ENCODE measurements around a stretch of chr11.

DNA sequence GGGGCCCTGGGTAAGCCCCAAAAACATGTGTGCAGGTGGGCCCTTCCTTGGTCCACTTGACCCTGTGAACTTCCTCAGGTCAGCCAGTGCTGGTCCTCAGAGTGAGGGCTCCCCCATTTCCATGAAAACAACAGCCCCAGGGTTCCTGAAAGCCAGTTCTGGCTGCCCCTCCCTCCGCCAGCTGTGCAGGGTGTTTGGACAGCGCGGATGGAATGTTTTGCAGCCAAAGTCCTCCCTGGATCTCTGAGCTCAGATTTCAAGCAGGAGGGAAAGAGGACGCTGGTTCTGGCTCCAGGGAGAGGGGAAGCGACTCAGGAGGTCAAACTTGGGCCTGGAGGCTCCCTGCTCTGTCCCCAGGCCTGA, 6.2 kb upstream of the RAB3IL1 start:
- PRO-cap: unidirectional peak, plus-strand start at position 252 of the sequence

- PRO-cap: no peak
Measured at GRCh38 chr11:61963003-61963566, 4.3 kb downstream of the FTH1 start.

DNA sequence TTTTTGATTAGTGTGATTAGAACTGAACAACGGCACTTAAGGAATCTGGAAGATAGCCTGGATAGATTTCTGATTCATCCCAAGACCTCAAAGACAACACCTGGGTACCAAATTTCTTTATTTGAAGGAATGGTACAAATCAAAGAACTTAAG, 3.1 kb downstream of the FTH1 start:
- PRO-cap: no peak

GRCh38 chr11:61971158-61972411, 4.2 kb upstream of the FTH1 start:
- PRO-cap: bidirectional peak, plus-strand start at chr11:61971624, minus-strand start at chr11:61971596; bidirectional peak, plus-strand start at chr11:61971983, minus-strand start at chr11:61971819

DNA sequence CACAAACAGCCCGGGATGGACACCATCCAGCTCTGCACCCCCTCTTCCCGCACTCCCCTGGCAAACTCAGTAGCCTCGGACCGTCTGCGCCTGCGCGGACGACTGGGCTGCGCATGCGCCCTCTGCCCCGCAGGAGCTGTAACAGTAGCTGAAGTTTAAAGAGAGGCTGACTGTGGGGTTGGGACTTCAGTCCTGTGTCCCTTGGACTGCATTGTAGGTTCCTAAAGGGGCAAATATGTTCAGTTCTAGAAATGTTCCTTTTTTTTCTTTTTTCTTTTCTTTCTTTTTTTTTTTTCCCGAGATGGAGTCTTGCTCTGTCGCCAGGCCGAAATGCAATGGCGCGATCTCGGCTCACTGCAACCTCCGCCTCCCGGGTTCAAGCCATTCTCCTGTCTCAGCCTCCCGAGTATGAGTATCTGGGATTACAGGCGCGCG, 11.3 kb upstream of the INCENP start:
- PRO-cap: unidirectional peak, minus-strand start at position 77 of the sequence

DNA sequence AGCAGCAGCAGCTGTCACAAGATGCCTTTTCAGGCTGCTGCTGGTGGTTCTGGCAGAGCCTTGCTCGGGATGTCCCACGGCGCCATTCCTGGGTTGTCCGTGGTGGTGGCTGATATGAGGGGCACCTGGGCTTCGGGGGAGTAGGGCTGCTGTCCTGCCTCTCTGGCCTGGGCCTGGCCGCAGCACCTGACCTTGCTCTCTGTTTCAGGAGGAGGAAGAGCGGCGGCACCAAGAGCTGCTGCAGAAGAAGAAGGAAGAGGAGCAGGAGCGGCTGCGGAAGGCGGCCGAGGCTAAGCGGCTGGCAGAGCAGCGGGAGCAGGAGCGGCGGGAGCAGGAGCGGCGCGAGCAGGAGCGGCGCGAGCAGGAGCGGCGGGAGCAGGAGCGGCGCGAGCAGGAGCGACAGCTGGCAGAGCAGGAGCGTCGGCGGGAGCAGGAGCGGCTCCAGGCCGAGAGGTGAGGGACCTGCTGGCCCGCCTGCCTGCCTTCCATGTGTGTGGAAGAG, 22.7 kb downstream of the INCENP start:
- PRO-cap: no peak

DNA sequence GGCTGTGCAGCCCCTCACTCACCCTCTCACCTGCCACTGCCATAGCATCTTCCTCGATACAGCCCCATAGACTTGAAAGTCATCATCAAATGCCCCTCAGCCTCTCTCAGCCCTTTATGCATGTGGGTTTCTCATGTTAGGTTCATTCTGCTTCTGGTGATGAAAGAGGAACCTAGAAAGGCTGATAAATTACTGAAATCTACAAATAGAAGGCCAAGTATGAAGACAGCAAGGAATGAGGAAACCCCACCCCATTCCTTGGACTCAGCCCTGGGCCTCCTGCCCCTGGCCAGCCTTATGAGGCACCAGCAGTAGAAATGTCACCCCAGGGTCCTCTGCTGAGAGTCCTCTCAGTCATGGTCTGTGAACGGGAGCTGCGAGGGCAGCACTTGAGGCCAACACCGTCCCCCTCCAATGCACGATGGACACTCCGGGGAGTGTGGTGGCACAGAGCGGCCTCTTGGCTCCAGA, 24.8 kb downstream of the SCGB1A1 start:
- PRO-cap: no peak

DNA sequence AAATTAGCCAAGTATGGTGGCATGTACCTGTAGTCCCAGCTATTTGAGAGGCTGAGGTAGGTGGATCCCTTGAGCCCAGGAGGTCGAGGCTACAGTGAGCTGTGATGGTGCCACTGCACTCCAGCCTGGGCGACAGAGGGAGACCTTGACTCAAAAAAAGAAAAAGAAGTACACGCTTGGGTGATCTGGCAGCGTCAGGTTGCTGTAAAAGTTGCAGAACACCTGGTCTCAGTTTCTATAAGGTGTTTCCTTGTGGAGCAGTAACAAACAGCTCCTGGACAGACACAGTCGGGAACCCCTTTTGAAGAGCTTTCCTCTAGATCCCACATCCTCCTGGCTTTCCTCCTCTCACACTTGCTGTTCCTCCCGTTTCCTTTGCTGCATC, 45.8 kb downstream of the SCGB1A1 start:
- PRO-cap: no peak

GRCh38 chr11:62499406-62500064, 47.1 kb downstream of the AHNAK start:
- PRO-cap: no peak

GRCh38 chr11:62501920-62502886, 44.4 kb downstream of the AHNAK start:
- PRO-cap: no peak

DNA sequence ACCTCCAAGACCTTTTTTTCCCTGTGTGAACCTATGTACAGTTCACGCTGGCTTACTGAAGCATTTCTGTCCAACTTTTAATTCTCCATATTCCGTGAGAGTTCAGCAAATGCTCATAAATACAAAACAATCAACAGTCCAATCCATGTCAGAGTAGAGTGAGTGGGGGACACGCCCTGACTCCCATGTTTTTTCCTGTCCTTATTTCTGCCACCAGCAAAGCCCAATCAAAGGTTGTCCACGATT, 43.7 kb downstream of the AHNAK start:
- PRO-cap: no peak

DNA sequence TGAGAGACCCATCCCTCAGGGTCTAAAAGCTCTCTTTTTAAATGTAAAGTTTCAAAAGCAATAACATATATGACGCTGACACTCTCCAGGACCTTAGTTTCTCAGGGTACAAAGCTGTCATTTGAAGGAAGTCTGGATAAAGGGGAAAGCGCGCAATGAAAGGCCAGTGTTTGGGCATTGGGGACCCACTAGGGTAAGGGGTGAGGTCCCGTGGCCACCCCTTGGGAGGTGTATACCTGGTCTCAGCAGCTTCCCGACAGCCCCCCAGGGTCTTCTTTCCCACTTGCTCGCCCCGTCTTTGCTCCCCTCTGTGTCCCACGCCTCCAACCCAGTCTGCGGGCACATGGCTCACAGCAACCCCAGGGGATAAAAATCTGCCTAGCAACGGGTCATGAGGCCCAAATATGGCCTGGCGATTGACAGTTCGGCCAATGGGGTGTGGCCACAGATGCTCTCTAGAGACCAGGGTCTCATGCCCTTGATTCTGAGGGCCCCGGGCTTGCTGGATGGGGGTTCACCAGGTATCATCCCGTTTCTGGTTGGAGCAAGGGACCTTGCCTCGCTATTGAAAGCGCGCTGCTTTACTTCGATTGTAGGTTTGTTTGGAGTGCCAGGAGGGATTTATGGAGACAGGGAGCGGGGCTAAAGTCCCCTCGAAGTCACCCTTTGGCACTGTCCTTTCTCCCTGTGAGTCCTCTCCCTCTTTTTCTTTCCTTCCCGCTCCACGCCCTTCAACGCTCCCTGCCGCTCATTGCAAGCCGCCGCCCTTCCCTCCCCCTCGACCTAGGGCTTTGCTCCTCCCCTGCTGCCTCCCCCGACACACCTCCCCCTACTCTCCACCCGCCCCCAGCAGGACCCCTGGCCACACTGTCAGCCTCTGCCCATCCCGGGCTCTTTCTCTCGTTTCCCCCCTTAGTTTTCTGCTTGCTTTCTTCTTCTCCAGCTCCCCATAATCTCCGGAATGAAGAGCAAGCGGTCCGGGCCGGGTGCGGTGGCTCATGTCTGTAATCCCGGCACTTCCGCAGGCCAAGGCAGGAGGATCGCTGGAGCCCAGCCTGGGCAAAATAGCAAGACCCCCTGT, 41.3 kb downstream of the AHNAK start:
- PRO-cap: no peak

DNA sequence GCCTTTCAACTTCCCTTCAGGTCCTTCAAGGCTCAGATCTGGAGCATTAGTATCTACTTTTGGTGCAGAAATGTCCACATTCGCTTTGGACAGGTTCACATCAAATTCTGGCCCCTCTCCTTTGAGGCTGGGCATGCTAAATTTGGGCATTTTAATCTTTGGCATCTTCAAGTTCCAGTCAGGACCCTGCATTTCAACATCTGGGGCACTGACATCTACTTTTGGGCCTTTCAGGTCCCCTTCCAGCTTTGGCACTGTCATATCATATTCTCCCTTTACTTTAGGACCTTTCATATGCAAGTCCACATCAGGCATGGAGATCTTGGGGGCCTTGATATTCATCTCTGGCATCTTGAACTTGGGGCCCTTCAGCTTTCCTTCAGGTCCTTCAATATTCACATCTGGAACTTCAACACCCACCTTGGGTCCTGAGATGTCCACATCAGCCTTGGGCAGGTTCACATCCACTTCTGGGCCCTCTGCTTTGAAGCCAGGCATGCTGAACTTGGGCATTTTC, 15.3 kb downstream of the AHNAK start:
- PRO-cap: no peak

GRCh38 chr11:62536072-62537027, 10.3 kb downstream of the AHNAK start:
- PRO-cap: no peak

- PRO-cap: no peak
Measured at GRCh38 chr11:62539071-62539675, 7.4 kb downstream of the AHNAK start.

- PRO-cap: no peak
Measured at GRCh38 chr11:62557186-62557426, 10.5 kb upstream of the AHNAK start.

GRCh38 chr11:62560730-62561115, 13.0 kb downstream of the EEF1G start:
- PRO-cap: no peak

DNA sequence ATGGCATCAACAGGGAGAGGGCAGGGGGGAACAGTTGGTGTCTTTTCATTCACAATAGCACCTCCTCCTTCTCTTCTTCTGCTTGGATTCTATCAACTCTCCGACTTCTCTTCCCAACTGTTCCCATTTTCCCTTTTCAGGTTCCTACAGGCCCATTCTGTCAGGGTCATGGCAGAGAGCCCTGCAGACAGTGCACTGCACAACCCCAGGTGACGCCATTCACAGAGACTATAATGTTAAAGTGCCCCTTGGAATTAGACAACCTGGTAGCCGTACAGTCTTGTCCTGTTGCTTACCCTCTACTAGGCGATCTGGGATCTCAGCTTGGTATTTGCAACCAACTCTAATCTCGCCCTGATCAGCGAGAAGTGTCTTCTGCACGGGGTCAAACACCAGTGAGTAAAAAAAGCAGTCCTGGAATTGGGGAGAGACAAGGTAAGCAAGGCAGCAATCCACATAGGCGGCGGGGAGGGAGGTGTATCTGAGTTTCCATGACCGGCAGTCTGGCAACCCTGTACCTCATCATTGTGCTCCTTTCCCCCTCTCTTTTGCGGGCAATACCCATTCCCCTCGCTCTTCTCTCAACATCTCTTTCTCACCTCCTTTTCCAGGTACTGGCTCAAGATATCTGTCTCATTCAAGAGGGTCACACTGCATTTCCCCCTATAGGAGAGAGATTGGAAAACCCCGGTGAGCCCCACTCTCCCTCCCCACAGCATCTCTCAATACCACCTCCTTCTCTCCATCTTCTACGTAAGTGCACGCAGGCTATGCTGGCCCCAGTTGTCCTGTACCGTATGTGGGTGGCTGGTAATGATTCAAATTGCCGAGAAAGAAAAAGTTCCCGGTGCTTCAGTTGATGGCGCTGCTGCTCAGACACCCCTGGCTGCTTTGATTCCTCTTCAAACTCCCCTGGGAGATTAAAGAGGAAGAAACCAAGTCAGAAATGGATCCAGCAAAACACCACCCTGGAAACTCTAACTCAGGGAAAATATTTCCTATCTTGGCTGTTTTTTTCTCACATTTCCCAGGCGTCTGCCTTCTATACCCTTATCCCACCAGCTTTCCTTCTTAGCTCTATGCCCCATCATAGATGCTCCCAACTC, 3.6 kb downstream of the MTA2 start:
- PRO-cap: no peak

DNA sequence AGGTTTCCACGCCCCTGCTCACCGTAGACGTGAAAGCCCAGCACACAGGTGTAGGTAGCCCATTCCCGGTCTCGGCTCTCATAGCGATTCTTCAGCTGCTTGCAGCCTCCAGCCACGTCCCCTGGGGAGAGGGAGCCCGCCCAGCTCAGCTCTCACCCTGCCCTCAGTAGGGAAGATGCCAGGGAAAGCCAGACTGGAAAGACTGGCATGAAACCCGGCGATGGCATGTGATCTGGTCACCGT, 1.4 kb upstream of the MTA2 start:
- PRO-cap: no peak

DNA sequence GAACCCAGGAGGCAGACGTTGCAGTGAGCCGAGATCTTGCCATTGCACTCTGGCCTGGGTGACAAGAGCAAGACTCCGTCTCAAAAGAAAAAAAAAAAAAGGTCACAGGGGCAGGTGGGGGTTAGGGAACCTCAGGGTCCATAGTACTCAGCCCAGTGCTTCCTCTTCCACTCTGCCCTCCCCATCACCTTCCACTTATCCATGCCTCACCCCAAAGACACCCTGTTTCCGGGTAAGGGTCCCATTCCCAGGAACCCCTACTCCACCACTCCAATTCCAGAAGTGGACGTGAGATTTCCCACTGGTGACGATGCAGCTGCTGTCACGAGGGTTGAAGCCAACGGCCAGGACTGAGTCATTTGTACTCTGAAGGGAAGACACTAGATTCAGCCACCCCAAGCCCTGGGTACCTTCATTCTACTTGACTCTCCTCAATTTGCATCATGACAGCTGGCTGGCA, 5.1 kb downstream of the EML3 start:
- PRO-cap: no peak